Pulmonary artery (tissue), 1 donor: ENCODE data around the genes ZNF404, ZNF234, ZNF235, CEACAM20 and BLOC1S3.

DNA sequence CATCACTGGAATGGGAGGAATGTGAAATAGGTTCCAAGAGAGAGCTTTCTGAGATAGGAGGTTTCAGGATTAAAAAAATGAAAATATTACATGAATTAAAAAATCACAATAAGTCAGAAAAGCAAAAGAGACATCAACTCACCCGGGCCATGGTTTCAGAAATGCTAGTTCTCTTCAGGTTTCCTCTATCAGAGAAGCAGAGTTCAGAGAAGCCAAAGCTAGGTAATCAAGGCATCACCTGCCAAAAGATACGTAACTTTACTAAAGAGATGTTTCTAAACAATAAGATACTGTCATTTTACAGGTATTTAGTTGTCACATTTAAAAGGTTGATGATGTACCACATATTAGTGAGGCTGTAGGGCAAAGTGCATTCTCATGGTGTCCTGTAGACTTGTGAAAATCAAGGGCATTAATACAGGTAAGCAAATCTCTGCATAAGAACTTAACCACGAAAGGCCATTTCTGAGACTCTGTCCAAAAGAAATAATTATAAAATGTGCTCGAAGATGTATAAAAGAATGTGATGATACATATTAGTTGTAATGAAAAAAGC is at the start of gene ZNF404:
TSS of gene ZNF404 (minus strand) at position 151 of the 556 bp plus-strand sequence.
- PRO-cap = no peak

DNA sequence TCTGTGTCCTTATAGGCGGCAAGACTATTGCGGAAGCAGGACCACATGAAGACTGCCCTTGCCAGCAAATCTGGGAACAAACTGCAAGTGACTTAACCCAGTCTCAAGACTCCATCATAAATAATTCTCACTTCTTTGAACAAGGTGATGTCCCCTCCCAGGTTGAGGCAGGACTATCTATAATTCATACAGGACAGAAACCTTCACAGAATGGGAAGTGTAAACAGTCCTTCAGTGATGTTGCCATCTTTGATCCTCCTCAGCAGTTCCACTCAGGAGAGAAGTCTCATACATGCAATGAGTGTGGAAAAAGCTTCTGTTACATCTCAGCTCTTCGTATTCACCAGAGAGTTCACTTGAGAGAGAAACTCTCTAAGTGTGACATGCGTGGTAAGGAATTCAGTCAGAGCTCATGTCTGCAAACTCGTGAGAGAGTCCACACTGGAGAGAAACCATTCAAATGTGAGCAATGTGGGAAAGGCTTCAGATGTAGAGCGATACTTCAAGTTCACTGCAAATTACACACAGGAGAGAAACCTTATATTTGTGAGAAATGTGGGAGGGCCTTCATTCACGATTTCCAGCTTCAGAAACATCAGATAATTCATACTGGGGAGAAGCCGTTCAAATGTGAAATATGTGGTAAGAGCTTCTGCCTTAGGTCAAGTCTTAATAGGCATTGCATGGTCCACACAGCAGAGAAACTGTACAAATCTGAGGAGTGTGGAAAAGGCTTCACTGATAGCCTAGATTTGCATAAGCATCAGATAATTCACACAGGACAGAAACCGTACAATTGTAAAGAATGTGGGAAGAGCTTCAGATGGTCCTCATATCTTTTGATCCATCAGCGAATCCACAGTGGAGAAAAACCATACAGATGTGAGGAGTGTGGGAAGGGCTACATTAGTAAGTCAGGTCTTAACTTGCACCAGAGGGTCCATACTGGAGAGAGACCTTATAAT is 7.8 kb downstream of the ZNF230 start:
- PRO-cap = no peak

GRCh38 chr19:44131958-44132761 is 9.2 kb upstream of the ZNF234 start:
- PRO-cap = no peak

DNA sequence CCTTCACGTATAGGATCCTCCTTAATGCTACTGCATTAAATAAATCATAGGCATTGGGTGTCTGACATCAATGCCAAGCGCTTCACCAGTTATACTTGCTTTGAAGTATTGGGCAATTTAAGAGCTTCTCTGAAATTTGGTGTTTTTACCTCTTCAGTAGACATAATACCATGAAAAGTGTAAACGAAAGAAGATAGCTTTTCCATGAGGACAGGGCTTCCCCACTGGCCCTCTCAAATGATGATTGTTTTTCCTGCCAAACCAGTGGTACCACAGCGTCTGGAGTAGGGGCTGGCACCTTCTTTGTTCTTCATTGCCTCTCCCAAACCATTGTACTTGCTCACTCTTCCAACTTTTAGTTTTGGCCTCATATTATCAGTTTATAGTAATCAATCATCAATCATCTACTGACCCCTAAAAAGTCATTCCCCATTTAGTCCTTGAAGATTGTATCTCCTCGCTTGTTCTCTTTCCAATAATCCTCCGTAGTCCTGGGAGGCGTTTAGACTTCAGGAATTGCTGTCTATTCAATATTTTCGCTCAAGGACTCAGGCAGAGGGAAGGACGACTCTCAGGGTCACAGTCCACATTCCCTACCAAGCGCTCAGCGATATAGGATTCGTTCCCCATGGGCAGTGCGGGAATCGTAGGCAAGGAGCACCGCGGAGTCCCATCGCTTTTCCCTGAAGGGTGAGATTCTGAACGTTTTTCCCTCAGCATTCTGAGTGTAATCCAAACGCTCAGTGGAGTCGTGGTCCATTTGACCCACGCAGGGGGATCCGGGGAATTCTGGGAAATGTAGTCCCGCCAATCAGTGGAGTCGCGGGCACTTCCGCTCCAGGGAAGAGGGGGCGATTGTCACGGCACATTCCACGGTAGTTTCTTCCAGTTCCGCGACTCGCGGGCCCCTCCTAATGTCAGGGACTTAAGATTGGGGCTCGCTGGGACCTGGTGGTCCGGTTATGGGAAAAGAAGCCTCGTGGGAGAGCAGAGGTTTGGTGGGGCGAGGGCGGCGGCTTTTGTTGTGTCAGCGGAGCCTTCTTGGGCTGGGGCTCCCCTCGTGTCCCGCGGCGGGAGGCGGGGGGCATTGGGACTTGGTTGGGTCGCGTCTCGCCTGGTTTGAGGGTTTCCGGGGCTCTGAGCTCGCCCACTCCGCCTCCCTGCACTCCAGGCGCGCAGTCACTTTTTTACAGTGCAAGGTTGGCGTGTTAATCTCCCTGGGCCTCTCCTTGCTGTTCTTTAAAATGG is at the start of gene ZNF234:
TSS of gene ZNF234 (plus strand) at position 814 of the 1,248 bp plus-strand sequence.
- PRO-cap = unidirectional peak, plus-strand start at position 856 of the sequence

- PRO-cap = no peak
Measured at GRCh38 chr19:44304638-44305352, at the start of gene ZNF235. ZNF235 (minus strand) TSS chr19:44305025.

GRCh38 chr19:44529508-44529764 is at the start of gene CEACAM20:
CEACAM20 (minus strand) TSS chr19:44529675.
- PRO-cap = no peak

- PRO-cap = no peak
Measured at GRCh38 chr19:44580447-44580927, 32.9 kb upstream of the IGSF23 start.

DNA sequence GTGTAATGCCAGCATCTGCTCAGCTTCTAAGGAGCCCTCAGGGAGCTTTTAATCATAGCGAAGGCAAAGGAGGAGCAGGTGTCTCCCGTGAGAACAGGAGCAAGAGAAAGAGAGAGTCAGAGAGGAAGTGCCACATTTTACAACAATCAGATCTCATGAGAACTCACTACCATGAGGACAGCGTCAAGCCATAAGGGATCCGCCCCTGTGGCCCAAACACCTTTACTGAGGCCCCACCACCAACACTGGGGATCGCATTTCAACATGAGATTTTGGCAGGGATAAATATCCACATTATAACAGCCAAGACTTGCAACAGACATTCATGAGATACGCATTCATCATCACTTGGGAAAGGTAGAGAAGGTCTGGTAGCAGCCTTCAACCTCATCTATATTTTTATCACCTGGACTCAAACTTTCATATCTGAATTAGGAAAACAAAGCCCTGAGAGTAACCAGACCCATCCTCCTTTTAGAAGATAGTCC is 5.7 kb downstream of the IGSF23 start:
- PRO-cap = no peak

DNA sequence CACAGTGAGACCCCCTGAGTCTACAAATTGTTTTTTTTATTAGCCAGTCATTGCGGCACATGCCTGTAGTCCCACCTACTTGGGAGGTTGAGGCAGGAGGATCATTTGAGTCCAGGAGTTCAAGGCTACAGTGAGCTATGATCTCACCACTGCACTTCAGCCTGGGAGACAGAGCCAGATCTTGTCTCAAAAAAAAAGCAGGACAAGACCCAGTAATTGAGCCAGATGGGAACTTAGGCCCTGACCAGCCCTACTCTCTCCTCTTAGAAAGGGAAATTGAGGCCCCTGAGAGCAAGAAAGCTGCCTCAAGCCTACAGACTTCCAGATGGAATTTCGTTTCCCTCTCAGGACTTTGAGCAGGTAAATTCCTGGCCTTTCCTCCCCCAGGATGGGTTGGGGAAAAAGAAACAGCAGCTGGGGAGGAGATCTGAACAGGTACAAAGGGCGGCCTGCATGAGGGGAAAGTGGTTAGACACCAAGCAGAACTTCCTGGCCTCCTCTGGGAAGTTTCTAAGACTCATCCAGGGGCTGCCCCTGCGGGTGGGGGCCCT is 3.7 kb upstream of the BCL3 start:
- PRO-cap = no peak

GRCh38 chr19:44767814-44768328 is 9.8 kb upstream of the CBLC start:
- PRO-cap = no peak

- PRO-cap = no peak
Measured at GRCh38 chr19:44796737-44797084, 12.2 kb upstream of the BCAM start.

DNA sequence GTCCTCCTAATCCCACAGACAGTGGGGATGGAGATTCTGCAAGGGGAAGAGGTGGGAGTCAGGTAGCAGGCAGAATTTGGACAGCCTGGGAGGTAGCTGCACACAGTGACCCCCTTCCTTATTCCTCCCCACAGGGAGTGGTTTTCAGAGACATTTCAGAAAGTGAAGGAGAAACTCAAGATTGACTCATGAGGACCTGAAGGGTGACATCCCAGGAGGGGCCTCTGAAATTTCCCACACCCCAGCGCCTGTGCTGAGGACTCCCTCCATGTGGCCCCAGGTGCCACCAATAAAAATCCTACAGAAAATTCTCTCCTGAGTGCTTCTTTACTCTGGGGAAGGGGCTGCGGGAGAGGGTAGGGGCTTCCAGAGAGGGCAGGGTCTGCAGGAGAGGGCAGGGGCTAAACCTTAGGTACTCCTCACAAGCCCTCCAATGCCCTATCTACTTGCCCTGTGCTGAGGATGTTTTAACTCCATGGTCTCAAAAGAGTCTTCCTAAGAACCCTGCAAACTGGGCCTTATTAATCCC is 4.7 kb downstream of the APOC1 start:
- PRO-cap = no peak

DNA sequence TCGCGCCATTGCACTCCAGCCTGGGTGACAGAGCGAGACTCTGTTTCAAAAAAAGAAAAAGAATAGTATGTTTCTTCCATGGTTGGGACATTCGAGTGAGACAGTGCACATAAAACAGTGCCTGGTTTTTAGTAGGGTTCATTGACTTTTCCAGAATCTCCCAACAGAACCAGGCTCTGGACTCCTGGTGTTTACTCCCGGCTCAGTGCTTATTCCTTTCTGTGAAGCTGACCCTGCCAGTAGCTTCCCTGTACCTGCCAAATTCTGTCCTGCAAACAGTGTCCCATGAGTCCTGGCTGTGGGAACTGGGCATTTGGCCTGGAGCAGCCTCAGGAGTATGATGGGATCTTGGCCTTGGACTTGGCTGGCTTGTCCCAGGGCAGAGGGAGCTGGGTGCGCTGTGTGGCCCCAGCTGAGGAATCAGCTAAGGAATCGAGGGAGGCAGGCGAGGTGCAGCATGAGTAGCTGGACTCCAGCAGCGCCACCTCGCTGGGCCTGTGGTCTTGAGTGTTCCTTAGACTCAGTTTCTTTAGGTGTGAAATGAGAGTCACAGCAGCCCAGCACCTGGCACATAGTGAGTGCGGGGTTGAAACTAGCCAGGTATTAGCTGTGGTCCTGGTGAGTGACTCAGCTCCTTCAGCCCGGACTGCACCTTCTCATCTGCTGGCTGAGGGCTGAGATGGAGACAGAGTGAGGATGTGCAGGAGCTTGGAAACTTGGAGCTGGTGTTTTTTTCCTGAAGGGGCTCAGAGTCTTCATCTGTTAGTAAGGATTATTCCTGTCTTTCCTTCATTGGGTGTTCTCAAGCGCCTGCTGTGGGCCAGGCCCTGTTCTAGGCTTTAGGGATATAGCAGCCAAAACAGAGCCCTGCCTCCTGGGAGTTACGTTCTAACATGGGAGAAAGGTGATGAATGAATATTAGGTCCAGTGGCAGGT is 10.4 kb downstream of the CLASRP start:
- PRO-cap = no peak

GRCh38 chr19:45071634-45072984 is 4.2 kb downstream of the ZNF296 start:
- PRO-cap = no peak

GRCh38 chr19:45101657-45102376 is 8.8 kb downstream of the PPP1R37 start:
- PRO-cap = no peak

- PRO-cap = no peak
Measured at GRCh38 chr19:45117169-45118305, 24.6 kb downstream of the PPP1R37 start.

DNA sequence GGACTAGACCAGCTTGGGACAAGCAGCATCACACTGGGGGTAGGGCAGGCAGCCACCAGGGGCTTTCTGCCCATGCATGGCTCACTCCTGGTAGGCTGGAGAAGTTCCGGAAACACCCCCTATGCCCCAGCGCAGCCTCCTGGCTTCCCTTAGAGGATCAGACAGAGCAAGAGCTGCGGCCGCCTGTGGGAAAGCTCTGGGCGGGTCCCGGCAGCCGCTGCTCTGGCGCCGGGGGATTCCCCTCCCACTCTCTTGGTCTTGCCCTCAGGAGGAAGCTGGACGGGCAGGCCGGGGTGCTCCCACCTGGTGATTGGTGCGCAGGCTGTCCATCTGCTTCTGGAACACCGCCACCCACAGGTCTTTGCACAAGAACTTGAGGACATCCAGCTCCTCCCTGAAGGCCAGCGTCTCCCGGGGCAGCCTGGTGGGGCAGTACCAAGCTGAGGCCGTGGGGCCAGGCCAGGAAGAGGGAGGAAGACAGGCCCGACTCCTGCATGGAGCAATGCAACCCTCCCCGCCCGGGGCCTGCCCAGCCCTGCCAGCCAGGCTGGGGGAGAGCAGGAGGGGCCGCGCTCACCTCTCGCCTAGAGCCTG is 3.9 kb upstream of the NKPD1 start:
- PRO-cap = no peak

- PRO-cap = unidirectional peak, plus-strand start at chr19:45178784
Measured at GRCh38 chr19:45178700-45179156, at the start of gene BLOC1S3. BLOC1S3 (plus strand) TSS chr19:45178784.

DNA sequence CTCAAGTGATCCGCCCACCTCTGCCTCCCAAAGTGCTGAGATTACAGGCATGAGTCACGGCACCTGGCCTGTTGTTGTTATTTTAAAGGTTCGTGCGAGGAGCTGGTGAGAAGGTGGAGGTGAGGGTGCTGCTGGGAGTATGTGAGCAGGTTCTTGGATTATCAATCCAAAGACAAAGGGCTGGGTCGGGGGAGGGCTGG is 1.6 kb downstream of the CKM start:
- PRO-cap = no peak

GRCh38 chr19:45405942-45406220 is 563 bp upstream of the POLR1G start:
- PRO-cap = bidirectional peak, plus-strand start at chr19:45406156, minus-strand start at chr19:45406080